Colon Carcinoma Metastatic in the Brain (tissue), 2 donors: ENCODE data around the genes ACTR1A, SUFU and CYP17A1.

DNA sequence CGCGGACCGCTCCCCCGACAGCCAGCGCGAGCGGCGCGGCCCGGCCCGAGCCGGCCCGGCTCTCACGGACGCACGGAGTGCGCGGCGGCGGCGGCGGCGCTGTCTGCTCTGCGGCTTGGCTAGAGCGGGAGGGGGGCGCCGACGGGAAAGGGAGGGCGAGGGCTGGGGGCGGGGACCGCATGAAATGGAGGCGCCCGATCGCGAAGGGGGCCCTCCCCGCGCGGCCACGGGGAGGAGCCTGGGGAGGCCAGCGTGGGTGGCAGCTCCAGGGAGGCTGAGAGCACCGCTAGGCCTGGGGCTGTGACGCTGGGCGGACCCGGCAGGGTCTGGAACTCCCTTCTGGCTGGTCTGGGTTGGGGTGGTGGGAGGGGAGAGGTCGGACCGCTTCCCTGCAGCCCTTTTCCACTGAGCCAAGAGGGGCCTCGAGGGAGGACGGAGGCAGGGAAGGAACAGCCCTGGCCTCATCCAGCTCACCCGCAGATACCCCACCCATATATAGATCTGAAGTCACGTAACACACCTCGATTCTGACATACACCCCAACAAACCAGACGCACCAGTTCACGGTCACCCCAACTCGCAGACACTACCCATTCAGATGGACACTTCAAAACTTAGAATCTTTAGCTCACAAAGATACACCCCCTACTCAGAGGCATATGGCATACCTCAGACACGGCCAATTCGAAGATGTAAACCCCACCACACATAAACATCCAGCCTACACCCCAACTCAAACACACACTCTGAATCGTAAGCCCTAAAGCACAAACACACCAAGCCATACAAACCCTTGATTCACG is 9.2 kb downstream of the PSD start:
- PRO-cap, 2 experiments, result no peak in any of the 2 experiments

- PRO-cap, 2 experiments, result no peak in any of the 2 experiments
Observed at GRCh38 chr10:102419940-102420486, 623 bp upstream of the FBXL15 start.

DNA sequence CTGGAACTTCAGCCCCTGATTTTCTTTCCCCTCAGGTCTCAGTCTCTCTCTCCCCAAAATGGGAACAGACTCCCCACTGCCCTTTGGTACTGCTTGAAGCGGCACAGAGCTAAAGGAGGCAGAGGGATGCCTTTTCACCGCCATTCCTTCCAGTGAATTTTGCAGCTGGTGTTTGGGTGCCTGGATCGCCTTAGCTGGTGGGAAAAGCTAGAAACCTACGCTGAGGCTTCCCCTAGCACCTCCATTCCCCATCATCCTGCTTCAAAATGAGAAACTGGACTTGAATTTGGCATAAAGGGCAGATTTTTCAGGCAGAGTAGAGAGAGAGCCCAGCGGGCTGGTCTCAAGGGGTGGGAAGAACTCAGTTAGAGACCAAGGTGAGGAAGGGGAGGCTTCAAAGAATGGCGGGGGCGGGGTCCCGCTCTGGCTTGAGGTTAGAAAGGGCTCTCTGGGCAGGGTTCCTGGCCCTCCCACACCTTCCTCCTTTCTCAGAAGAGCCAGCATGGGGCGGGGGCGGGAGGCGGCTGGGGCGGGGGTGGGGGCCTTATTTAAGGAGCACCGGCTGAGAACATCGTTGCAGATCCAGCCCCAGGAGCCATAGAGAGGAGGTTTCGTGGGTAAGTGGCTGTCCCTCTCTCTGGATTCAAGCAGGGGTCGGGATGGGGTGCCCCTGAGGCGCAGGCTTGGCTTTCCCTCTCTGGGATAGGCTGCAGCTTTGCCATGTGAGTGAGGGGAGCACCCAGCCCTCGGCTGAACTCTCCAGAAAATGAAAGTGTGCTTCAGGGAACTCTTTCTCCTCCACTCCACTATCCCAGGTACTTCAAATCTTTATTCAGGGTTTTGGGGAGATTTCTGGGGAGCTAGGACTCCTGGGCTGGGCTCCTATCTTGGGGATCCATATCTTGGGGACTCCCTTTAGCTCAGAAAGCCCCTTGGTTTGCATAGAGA is 3.1 kb upstream of the CUEDC2 start:
- PRO-cap, 2 experiments, result no peak in any of the 2 experiments

DNA sequence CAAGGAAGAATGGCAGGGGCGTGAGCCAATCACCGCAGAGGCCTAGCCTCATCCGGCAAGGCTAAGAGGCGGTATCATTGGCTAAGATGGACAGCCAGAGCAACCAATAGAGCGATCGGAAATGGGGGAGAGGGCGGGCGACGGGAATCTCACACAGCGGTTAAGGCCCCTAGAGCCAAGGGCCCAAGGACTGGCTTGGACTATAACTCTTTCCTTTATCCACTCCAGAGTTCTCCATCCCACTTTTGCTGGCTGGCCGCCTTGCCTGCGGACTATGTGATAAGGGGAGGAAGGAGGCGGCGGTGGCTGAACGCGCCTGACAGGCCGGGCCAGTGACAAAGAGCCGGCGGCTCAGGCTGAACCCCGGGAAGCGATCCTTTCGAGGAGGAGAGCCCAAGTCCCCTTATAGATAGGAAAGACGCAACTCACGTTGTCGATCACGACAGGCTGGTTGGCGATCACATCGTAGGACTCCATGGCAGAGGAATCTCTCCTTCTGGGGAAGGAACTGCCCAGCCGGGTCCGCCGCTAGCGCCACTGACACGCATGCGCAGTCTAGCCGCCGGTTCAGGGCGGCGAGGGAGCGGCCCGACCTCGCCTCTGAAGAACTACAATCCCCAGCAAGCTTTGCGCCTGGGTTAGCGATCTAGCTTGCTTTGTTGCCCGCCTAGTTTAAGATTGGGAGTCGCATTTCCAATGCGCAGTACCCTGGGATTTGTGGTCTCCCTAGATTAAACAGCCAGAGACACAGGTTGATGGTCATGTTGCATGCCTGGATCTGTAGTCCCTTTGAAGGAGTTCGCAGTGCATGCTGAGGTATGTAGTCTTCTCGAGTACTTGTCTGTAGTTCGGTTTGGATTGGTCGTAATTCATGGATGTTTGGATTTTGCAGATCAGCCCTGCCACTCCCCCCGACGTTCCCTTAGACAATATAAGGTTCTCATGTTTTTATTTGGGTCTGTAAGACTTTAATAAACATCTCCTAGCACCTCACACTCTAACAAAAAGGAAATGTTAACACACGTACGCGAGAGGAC is at the start of gene ACTR1A:
Gene ACTR1A (minus strand): TSS at position 542 of the 1,037 bp plus-strand sequence.
- PRO-cap, 2 experiments, result peak in 2 of 2 experiments; most common plus-strand start position 792 of the sequence (in 2); most common minus-strand start position 539 of the sequence (in 1)

DNA sequence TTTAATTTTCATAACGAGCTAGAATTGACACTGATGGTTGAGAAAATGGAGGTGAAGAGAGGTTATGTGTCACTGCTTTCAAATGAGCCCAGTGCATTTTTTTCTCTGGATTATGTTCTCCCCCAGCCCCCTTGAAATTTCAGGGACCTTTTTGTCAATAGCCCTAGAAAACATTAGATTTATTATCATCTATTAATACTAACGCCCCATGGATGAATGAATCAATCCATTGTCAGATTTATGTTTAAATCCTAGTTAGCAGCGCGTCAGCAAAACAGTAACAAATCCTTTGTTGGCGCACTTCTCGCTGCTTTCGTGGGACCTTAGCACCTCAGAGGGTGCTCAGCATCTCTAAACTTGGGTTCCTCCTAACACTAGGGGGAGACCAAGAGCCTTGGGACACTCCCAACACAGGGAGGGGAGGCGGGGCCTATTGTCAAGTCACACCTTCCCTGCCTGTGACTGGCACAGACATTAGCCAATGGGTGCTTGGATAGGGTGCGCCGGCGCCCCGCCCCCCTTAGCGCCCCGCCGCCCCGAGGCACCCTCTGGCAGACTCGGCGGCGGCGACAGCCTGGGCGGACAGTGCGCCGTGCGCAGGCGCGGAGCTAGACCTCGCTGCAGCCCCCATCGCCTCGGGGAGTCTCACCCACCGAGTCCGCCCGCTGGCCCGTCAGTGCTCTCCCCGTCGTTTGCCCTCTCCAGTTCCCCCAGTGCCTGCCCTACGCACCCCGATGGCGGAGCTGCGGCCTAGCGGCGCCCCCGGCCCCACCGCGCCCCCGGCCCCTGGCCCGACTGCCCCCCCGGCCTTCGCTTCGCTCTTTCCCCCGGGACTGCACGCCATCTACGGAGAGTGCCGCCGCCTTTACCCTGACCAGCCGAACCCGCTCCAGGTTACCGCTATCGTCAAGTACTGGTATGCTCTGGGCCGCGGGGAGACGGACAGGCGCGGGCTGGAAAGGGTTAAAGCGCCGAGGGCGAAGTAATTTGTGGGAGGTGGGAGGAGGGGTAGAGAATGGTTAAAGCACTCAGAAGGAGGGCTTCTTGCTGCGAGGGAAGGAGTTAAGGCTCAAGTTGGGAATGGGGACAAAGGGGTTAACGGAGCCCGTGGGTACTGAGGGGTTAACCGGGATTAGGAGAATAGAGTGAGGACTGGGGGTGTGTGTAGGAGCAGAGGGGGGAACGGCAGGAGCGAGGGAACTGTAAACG is at the start of gene SUFU:
Gene SUFU (plus strand): TSS at position 554 of the 1,209 bp plus-strand sequence.
- PRO-cap, 2 experiments, result peak in 2 of 2 experiments; most common plus-strand start position 554 of the sequence (in 2); most common minus-strand start position 367 of the sequence (in 1)

GRCh38 chr10:102620594-102621184 is 23.6 kb upstream of the TRIM8 start:
- PRO-cap, 2 experiments, result no peak in any of the 2 experiments

DNA sequence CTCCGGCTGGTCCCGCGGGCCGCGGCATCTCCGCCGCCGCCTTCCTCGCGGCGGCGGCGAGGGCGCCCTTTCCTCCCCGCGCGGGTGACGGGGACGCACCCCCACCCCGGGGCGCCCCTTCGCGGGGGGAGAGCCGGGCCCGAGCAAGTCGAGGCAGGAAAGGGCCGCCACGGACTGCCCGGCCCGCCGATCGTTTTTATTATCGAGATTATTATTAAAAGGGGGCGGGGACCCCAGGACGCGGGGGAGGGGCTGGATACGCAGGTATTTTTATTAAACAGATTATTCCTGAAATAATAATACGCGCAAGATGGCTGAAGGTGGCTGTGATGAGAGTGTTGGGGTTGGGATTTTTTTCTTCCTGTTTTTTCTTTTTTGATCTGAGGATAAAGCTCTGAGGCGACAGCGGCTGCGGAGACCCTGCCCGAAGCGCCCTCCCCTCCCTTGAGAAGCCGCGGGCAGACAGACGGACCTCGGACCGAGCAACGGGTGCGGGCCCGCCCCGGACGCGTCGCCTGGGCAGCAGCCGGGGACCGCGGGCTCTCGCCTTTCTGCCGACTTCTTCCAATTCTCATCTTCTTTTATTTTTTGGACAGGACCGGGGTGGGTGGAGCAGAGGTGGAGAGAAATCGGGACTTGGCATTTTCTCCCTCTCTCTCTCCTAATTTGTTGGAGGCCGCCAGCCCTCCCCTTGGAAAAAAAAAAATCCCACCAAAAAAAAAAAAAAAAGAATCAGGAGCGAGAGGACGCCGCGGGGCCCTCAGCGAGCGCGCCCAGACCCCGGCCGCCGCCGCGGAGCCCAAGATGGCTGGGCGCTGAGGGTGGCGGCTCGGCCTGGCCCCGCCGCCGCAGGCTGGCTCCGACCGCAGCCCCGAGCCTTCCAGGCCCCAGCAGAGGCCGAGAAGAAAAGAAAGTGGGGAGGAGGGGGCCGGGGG is 1.4 kb upstream of the TRIM8 start:
- PRO-cap, 2 experiments, result peak in 2 of 2 experiments; most common plus-strand start position 146 of the sequence (in 2); most common minus-strand start position 44 of the sequence (in 2)

DNA sequence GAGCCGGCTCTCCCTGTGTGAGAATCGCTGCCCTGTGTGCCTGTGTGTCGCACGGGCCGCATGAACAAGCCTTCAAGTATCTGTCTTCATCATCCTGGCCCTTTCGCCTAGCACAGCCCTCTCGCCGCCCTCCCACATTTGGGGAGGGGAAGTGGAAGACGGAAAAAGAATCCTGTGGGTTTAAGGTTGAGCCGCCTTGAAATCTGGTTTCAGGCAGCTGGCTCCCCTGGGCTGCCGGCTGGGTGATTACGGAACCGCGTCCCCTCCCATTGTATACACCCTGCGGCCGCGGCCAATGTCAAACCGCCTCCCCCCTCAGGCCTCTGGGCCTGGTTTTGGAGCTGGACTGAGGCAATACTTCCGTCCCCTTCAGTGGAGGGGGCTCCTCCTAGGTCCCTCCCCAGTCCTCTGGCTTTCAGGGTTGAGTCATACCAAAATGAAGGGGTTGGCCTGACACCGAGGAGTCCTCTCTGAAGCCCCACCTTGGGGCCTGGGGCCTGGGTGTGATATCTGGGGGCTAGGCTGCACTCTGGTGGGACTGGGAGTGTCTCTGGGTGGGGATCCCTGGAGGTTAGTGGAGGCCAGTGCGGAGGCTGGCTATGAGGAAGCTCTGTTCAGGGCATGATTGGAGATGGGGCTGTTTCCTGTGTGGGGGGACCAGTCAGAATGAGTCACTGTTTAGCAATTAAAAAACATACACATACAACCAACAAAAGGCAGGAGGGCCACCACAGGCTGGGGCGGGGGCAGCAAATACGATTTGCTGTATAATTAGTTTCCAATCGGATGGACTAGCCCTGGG is 1.7 kb downstream of the TRIM8 start:
- PRO-cap, 2 experiments, result peak in 2 of 2 experiments; most common plus-strand start position 326 of the sequence (in 1); most common minus-strand start position 248 of the sequence (in 2)

GRCh38 chr10:102648825-102649319 is 4.6 kb downstream of the TRIM8 start:
- PRO-cap, 2 experiments, result no peak in any of the 2 experiments

GRCh38 chr10:102661093-102661839 is 17.0 kb downstream of the TRIM8 start:
- PRO-cap, 2 experiments, result no peak in any of the 2 experiments

GRCh38 chr10:102674640-102674969 is 30.3 kb downstream of the TRIM8 start:
- PRO-cap, 2 experiments, result no peak in any of the 2 experiments

- PRO-cap, 2 experiments, result no peak in any of the 2 experiments
Observed at GRCh38 chr10:102744262-102745087, 727 bp downstream of the WBP1L start.

DNA sequence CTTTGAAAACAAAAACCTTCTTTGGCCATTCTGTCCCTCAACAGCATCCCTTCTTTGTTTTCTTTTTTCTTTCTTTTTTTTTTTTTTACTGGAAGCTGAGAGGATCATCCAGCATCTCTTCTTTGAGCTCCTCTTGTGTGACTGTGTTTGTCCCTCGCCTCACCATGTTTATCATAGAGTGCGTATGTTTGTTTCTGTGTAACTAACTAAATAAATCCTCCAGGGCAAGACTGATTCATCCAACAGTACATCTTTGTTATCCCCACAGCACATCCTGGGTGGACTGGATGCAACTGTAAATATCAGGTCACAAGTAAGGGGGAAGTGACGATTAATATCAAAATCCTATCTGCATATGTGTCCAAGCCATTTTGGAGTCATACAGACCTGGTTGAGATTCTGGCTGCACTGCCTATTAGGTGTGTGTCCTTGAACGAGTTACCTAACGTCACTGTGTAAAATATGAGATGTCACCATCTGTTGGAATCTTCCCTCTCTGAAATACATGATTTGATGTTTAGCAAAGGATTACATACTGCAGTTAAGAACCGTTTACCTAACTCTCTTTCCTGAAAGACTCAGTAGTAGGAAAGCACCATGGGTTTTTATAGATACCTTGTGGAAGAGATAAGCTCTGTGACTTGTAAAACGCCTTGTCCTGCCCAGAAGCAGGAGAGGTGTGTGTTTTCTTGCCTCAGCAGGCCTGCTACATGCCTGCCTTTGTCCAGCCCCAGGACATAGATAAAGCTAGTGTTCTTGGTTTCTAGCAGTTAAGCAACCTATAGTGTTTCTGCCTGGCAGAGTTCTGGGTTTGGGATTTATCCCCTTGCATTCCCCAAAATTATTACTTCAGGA is 25.8 kb downstream of the WBP1L start:
- PRO-cap, 2 experiments, result no peak in any of the 2 experiments

DNA sequence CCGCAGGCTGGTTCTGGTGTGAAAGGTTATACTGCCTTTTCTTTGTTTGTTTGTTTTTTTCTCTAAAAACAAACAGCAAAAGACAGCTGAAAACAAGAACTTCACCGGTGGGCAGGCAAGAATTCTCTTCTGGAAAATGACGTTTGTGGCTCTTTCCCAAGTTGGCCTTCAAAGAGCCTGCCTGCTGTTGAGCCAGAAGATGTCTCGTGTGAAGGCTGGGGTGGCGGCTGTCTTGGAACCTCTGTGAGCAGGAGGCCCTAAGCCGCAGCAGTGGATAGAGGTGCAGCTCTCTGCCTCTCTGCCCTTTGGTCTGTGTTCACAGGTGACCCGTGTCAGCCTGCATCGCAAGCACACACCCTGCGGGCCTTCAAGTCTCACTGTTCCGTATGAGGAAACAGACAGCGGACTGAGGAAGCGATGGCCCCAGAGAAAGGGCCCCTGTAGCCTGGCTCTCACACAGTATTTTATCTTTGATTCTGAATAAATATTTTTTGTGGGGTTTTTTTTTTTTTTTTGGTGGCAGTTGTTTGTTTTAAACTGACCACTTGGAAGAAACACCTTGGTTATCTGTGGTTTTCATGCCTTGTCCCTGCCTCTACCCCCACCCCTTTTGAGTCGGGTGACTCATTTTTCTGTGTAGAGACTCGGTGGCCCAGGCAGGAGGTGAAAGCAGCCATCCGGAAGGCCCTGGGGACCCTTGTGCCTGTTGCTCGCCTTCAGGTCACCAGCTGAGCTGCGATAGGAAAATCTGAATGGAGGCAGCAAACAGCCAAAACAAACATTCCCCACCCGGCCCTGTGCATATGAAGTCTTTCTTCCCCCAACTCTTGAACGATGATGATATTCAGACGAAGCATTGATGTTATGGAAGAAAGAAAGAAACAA is 23.0 kb downstream of the CYP17A1 start:
- PRO-cap, 2 experiments, result peak in 1 of 2 experiments; most common plus-strand start position 397 of the sequence (in 1); most common minus-strand start position 245 of the sequence (in 1)

- PRO-cap, 2 experiments, result no peak in any of the 2 experiments
Observed at GRCh38 chr10:102837086-102837976, at the start of gene CYP17A1. CYP17A1 (minus strand) TSS chr10:102837413.

- PRO-cap, 2 experiments, result no peak in any of the 2 experiments
Observed at GRCh38 chr10:103133077-103133793, 59.8 kb downstream of the NT5C2 start.

GRCh38 chr10:103145991-103146644 is 47.0 kb downstream of the NT5C2 start:
- PRO-cap, 2 experiments, result no peak in any of the 2 experiments

DNA sequence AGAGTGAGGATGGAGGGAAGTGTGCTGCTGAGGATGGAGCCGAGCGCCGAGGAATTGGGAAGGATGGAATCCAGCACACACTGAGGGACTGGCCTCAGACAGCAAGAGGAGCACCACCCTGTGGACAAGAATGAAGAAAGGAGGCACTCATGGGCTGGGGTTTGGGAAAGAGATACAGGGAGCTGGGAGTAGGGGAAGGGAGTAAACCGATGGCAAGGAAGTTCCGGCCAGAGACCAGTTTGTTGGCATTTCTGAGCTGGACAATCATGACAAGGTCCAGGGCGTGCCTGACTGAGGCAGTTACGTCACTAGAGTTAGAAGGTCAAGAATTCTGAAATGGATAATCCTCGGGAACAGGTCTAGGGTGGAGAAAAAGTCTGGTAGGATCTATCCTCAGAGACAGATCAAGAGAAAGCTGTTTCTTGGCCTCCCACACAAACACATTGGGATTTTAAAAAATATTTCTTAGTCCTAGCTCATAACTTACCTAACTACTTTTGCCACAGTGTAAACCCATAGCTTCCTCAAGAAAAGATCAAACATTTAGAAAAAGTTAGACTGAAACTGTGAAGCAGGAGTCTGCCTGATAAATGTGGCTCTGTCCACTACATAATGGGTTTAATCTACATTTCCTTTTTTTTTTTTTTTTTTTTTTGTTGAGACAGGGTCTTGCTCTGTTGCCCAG is 6.7 kb upstream of the RPEL1 start:
- PRO-cap, 2 experiments, result peak in 1 of 2 experiments; most common plus-strand start position 371 of the sequence (in 1)

DNA sequence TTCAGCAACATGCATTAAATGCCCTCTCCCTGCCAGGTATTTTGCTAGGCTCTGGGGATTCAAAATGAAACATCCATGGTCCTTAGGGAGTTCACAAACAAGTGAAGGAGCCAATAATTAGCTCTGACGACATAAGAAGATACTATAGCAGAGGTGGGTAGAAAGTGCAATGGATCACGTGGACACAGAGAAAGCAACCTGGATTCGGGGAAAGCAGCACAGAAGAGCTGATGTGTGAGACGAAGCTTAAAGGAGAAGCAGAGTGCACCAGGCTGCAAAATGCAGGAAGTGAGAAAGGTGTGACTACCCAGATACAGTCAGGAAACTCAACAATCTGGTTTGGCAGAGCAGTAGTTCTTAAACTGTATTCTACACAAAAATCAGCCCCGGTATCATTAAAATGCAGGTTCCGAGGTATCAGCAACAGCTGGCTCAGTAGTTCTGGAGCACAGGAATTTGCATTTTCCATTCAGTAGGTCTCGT is 5.5 kb upstream of the RPEL1 start:
- PRO-cap, 2 experiments, result peak in 1 of 2 experiments; most common plus-strand start position 310 of the sequence (in 1)

DNA sequence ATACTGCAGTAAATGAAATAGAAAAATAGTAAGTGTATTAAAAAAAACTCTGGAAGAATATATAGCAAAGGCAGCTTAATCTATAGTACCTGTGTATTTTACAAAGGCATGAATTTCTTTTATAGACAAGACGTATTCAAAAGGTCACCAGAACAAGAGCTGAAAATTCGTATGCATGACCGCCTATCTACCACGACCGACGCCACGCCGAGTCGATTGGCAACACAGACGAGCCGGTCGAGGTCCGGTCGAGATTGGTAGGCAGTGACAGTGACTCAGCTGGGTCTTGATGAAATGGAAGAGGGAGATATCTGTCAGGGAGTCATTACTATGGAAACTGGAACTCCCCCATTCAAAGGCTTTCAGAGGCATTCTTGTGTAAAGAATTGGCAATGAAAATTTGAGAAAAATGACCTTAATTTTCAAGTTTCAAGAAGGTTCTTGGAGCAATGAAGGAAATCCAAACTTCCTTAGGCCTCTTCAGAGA is 2.1 kb downstream of the ATP5MK start:
- PRO-cap, 2 experiments, result no peak in any of the 2 experiments